Tongue (tissue), 2 donors: ENCODE data around the genes ZNF530, ZNF587B and ZNF135.

GRCh38 chr19:57307250-57307487 lies 13.1 kb upstream of the ZNF543 start:
- RAMPAGE, long total RNA = no peak

DNA sequence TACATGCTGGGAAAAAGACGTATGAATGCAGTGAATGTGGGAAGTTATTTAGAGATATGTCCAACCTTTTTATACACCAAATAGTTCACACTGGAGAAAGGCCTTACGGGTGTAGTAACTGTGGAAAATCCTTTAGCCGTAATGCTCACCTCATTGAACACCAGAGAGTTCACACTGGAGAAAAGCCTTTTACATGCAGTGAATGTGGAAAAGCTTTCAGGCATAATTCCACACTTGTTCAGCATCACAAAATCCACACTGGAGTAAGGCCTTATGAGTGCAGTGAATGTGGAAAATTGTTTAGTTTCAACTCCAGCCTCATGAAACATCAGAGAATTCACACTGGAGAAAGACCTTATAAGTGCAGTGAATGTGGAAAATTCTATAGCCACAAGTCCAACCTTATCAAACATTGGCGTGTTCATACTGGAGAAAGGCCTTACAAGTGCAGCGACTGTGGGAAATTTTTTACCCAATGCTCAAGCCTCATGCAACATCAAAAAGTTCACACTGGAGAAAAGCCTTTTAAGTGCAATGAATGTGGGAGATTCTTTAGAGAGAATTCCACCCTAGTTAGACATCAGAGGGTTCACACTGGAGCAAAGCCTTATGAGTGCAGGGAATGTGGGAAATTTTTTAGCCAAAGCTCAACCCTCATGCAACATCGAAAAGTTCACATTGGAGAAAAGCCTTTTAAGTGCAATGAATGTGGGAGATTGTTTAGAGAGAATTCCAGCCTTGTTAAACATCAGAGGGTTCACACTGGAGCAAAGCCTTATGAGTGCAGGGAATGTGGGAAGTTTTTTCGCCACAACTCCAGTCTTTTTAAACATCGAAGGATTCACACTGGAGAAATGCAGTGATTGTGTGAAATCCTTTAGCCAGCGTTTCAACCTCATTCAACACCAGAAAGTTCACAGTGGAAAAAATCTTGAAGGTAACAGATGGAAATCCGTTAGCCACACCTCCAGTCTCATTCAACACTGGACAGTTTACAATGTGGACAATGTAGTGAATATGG lies 6.0 kb downstream of the ZNF419 start:
- RAMPAGE, long total RNA = no peak

DNA sequence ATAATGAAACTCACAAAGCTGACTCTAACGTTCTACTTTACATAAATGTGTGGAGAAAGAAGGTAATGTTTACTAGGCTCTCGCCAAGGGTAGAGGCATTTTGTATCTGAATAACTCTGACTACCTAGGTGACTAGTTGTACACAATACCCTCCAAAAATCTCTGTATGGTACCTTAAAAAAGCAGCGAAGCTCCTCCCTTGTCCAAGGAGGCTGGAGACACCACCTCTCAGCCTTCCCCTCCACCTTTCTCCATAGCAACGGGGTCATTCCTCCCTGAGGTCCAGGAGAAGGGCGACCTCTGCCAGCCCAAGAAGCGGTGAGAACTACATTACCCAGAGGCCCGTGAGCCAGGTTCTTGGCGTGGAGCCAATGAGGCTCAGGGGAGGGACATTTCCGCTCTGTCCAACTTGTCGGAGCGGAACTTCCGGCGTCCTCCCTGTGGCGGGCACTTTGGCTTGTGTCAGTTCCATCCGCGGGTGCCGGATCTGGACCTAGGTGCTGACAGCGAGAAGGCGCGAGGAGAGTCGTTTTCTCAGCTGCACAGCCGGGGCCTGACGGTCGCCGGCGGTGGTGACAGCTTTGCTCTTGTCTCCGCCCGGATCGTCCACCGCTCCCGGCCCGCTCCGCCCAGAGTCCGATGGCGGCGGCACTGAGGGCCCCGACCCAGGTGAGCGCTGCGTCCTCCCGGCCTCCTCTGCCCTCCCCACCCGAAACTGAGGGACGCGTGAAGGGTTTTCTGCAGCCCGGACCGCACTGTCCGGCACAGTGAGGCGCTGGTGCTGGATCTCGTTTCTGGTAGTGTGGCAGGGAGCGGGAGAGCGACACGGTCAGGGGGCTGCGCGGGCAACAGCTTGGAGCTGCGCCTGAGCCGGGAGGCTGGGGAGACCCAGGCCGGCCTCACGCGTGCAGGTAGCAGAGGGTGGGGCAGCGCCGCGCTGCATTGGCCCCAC lies at the start of gene ZNF530:
ZNF530 (plus strand) TSS at position 420 of the 952 bp plus-strand sequence.
- RAMPAGE, long total RNA = no peak

- RAMPAGE, long total RNA = no peak
Measured at GRCh38 chr19:57633811-57634560, 1.0 kb downstream of the ZNF211 start.

DNA sequence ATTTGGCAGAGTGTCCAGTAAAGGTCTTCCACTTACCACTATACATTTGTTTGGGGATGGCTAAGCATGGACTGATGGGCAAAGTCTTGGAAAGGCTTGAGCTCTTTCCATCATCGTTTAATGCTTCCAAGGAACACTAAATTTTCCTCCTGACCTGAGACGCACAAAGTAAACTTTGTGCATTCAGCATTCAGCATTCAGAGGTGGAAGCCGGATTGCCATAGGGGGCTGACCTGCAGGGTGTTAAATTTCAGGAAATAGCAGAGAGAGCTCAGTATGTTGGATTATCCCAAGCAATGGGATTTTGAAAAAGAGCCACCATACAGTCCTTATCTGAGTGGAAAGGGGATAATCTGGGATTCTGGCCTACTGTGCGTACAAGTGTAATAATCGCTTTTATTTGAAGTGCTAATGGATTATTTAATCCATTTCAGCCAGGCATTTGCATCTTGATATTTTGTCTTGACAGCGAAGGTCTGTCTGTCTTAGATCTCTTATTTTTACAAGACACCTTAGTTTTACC lies 14.0 kb downstream of the ZNF552 start:
- RAMPAGE, long total RNA = no peak

DNA sequence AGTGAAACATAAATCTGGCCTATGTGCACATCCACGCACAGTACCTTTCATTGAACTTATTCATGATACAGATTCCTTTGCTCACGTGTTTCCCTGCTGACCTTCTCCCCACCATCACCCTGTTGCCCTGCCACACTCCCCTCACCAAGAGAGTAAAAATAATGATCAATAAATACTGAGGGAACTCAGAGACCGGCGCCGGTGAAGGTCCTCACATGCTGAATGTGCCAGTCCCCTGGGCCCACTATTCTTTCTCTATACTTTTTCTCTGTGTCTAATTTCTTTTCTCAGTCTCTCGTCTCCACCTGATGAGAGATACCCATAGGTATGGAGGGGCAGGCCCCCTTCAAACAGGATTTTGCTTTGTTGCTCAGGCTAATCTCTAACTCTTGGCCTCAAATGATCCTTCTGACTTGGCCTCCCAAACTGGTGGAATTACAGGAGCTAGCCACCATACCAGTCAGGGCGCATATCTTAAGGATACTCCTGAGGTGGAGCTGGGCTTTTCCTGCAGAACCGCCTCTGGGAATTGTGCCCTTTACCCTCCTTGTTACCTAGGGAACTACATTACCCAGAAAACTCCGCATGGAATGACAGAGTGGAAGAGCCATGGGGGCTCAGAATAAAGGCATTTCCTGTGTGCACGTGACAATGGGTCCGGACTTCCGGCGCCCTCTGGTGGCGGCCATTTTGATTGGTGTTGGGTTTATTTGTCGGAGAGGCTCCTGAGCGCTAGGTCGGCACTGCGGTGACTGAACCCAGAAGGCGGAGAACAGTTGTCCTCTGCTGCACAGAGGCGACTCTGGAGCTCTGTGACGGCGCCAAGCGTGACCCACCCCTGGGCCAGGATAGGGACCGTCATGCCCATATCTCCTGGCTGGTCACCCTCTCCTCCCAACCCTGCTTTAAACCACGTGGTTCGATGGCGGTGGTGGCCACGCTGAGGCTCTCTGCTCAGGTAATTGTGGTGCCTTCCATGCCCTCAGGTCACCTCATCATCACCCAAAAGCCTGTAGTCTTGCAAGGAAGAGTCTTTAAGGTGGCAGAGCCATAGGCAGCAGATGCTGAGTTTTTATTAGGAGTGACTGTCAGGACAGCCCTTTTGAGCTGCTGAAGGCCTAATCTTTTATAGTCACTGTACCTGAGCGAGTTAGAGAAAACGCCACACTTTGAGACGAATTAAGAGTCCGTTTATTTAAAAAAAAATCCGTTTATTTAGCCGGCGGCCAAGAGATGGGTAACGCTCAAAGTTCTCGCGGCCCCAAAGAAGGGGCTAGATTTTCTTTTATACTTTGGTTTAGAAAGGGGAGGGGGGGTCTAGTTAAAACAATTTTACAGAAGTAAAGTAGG lies at the start of gene ZNF587B:
ZNF587B (plus strand) TSS at position 693 of the 1,350 bp plus-strand sequence.
- RAMPAGE, long total RNA = no peak

DNA sequence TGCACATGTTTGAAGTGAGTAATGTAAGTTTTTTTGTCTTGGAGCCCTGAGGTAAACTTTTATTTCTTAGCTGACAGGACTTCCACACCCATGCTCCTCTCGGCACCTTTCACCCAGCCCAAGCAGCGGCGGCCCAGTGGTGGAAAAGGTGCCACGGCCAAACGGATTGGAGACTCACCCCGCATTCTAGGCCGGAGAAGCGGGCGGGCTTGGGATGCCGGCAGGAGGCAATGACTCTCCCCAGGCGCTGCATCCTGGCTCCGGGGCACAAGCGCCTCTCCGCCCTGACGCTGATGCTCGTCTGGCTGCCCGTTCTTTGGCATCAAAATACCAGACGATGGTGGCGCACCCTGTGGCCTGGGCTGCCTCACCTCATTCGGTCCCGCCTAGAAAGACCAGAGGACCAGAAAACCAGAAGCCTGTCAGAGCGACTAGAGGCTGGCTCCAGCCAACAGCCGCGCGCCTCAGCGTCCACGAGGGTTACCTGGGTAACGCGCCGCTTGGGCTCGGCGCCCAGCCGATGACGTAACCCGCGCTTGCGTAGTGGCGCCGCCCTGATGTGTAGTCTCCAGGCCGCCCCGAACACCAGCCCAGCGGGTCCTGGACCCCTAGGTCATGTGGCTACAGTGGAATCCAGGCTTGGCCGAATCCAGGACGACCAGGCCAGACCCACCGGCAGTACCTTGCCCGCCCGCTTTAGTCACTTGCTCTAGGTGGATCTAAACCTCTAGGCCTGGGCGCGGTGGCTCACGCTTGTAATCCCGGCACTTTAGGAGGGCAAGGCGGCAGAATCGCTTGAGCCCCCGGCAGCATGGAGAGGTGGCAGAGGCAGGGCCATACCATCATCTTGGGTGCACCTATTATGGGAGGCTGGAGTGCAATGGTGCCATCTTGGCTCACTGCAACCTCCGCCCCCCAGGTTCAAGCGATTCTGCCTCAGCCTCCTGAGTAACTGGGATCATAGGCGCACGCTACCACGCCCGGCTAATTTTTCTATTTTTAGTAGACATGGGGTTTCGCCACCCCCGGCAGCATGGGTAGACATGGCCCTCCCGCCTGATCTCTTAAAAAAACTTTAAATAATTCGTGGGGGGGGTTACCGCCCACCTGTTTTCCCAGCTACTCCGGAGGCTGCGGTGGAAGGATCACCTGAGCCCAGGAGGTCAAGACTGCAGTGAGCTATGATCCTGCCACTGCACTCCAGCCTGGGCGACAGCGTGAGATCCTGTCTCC lies 7.1 kb upstream of the ZNF606 start:
- RAMPAGE, long total RNA = no peak

- RAMPAGE, long total RNA = no peak
Measured at GRCh38 chr19:58058978-58059384, at the start of gene ZNF135. TSS of gene ZNF135 (plus strand) at chr19:58059282.

DNA sequence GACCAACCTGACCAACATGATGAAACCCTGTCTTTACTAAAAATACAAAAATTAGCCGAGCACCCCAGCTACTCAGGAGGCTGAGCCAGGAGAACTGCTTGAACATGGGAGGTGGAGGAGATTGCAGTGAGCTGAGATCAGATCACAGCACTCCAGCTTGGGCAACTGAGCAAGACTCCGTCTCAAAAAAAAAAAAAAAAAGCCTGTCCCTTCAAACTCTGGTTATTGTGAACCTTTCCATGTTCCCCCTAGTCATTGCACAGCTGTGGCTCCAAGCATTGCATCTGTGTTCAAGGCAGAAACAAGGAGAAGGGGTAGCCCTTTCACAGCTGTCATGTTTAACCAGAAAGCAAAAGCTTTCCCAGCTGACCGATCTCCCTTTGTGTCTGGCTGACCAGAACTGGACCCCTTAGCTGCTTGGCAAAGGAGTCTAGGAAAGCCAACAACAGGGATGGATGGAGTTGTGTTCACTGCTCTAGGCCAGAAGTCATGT lies 3.5 kb downstream of the ZNF274 start:
- RAMPAGE, long total RNA = no peak

- RAMPAGE, long total RNA = start-site peak on the minus strand at chr19:58499222-58499265, 36 and 11 reads in 2 replicates
Measured at GRCh38 chr19:58498987-58500004, 12.5 kb downstream of the SLC27A5 start.

DNA sequence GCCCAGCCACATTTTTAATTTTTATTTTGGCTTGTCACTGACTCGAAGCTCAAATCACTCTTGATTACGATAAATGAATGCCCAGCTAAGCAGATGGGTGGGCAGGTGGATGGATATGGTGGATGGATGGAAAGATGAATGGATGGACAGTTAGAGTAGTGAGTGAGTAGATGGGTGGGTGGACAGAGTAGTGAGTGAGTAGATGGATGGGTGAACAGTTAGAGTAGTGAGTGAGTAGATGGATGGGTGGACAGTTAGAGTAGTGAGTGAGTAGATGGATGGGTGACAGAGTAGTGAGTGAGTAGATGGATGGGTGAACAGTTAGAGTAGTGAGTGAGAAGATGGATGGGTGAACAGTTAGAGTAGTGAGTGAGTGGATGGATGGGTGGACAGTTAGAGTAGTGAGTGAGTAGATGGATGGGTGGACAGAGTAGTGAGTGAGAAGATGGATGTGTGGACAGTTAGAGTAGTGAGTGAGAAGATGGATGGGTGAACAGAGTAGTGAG lies 9.8 kb downstream of the SLC27A5 start:
- RAMPAGE, long total RNA = no peak

GRCh38 chr19:58551470-58552538 lies 3.1 kb downstream of the CHMP2A start:
- RAMPAGE, long total RNA = no peak

- RAMPAGE, long total RNA = no peak
Measured at GRCh38 chr19:58571598-58572040, 1.5 kb downstream of the MZF1 start.

DNA sequence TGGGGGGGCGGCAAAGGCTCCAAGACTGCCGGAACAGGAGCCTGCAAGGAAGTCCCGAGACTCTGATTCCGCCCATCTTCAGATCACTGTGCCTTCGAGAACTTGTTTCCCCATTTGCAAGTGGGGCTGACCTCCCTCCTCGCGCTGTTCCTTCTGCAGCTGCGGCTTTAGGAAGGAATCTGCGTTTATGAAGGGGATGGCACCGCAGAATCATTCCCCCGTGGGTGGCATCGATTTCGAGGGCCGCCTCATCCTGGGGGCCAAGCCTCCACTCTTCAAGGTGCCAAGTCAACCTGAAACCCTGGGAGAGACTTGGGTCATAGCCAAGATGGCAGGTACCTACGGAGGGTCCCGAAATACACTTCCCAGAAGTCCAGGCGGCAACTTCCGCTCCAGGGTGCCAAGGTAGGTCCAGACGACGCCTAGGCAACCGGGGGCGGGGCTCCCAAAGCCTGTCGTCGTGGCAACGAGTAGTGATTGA lies 676 bp downstream of the MZF1 start:
- RAMPAGE, long total RNA = no peak